Metastatic Liver Carcinoma in the Adrenal Gland (tissue), 2 donors: ENCODE measurements around a stretch of chr2.

GRCh38 chr2:62466929-62467552 is 39.0 kb downstream of the TMEM17 start:
- PRO-cap, 2 experiments, result no peak in any of the 2 experiments

GRCh38 chr2:62653840-62654078 is 51.8 kb upstream of the EHBP1 start:
- PRO-cap, 2 experiments, result peak in 1 of 2 experiments; most common minus-strand start chr2:62654002 (in 1)

DNA sequence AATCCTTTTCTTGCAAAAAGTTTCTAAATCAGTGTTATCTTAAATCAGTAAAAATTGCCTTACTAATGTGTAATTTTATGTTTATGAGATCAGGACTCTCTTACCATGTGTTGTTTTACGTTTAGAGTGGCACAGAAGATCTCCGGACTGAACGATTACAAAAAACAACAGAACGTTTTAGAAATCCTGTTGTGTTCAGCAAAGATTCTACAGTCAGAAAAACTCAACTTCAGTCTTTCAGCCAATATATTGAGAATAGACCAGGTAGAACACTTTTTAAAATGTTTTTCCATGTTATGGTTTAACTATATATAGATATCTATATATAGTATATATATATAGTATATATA is 57.2 kb upstream of the OTX1 start:
- PRO-cap, 2 experiments, result no peak in any of the 2 experiments

DNA sequence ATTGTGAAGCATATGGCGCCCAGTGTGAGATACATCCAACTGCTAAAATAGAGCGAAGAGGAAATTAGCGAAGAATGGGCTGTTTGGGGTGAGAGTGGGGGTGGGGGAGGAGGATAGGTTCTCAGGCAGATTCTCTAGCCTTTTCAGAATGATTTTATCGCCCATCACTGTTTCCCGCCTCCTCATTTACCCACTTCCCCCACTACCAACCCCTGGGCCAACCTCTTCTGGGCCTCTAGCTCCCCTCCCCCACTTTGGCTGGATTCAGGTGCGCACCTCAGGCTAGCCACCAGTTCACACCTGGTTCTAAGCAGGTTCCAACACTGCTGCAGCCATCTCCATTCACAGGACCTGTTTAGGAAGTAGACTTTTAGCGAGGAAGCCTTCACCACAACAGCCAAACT is 6.1 kb upstream of the OTX1 start:
- PRO-cap, 2 experiments, result no peak in any of the 2 experiments

DNA sequence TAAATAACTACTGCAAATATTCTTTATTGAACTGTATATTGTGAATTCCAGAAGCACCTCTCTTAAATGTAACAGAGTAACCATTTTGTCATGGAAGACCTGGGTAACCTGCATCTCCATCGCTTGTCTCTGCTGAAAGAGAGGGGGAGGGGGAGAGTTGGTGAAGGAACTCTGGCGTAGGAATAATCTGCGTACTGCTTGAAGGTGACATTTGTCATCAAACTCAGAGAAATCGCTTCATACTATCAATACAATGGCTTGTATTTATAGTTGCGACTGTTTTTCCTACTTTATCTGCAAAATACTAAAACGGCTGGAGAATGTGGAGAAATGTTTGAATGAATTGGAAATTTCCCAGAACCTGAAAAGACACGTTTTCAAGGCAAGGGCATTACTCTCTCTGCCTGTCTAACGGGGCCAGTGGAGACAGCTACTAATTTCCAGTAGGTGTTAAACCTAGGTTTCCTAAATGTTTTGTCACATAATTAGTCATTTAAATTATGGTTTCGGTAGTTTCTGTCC is 940 bp downstream of the MDH1 start:
- PRO-cap, 2 experiments, result no peak in any of the 2 experiments

GRCh38 chr2:63676065-63676538 is 87.3 kb downstream of the MDH1 start:
- PRO-cap, 2 experiments, result no peak in any of the 2 experiments

DNA sequence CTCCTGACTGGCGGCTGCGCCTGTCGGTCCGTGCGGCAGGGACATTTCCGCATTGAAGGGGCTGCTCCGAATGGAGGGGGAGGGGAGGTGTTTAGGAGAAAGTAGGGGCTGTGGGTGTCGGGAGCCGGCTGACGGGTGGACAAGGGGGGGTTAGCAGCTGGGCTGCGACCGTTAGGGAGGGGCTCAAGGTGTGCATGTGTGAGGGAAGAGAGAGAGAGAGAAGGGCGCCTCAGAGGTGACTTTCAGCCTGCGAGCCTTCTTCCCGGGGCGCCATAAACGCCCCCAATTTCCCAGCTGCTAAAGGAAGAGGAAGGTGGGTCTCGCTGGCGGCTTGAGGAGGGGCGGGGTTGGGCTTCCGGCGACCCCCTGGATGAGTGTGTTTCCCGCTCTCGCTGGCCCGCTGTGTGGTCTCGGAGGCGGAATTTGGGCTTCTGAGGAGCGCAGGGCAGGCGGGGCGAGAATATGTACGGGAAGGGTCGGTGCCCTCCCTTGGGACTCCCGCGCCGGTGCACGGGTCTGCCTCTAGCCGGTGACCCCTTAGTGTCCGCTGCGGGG is 699 bp upstream of the UGP2 start:
- PRO-cap, 2 experiments, result peak in 2 of 2 experiments; most common plus-strand start position 74 of the sequence (in 2)

DNA sequence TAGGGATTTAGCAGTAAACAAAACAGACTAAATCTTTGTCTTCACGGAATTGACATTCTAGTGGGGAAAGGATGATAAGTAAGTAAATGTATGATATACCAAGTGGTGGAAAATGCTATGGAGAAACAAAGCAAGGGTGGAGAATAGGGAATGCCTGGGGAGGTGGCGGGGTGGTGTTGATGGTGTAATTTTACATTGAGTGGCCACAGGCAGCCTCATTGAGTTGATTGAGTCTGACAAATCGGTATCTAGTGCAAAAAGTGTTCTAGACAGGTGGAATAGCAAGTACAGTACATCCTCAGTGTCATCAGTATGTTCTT is 46.3 kb downstream of the UGP2 start:
- PRO-cap, 2 experiments, result no peak in any of the 2 experiments

- PRO-cap, 2 experiments, result peak in 1 of 2 experiments; most common minus-strand start chr2:64019837 (in 1)
These were observed 497 bp upstream of the VPS54 start for GRCh38 chr2:64019628-64020222.

GRCh38 chr2:64203473-64203833 is 59.2 kb upstream of the PELI1 start:
- PRO-cap, 2 experiments, result no peak in any of the 2 experiments

DNA sequence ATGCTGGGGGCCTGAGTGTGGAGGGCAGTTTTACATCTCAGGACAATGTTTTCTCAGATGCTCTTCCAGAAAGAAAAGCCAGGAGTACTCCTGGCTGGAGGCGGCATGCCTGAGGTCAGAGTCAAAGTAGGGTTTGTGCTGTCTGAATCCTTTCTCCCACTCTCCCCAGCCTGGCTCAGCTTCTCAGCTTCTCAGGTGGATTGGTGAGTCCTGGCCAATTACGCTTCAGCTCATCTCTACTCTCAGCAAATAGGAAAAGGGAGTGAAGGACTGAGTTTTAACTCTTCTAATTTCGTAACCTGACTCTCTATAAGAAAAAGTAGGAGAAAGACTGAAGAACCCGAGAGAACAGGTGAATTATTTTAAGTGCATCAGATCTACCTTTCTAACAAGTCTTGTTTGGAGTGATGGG is 107.4 kb upstream of the PELI1 start:
- PRO-cap, 2 experiments, result no peak in any of the 2 experiments

GRCh38 chr2:64329746-64330469 is 124.1 kb upstream of the LGALSL start:
- PRO-cap, 2 experiments, result no peak in any of the 2 experiments

GRCh38 chr2:64381930-64382340 is 72.0 kb upstream of the LGALSL start:
- PRO-cap, 2 experiments, result no peak in any of the 2 experiments

- PRO-cap, 2 experiments, result no peak in any of the 2 experiments
These were observed 399 bp upstream of the LGALSL start for GRCh38 chr2:64453697-64453829.

DNA sequence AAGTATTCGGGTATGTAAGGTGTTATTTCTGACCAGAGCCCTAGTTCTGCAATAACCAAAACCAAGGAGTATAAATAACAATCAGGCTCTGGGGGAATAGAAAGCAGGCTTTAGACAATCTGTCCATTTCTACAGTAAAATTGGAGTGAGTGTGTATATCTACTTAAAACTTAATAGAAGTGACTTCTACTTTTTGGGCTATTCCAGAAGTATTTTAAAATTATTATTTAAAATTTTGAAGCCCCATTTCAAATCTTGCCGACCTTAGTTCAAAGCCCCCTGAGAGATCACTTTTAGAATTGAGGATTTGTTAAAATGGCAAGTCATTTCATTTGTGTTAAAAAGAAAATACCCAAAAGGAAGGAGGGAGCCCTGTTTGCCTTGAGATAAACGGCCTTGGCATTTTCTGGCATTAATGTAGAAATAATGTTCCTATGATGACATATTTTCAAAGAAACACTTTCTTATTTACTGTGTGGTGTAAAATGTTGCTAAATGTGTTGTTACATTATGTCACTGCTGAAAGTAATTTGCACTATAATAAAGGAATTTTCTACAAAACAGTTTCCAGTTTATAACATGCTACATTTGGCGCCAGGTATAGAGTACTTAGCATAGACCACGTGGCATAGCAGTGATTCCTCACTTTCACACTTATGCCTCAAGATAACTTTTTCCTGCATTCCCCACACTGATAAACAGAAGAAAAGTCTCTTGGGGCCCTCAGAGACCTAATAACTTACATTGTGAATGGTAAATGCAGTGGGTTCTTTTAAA is 7.0 kb downstream of the LGALSL start:
- PRO-cap, 2 experiments, result no peak in any of the 2 experiments

- PRO-cap, 2 experiments, result no peak in any of the 2 experiments
These were observed 20.2 kb downstream of the LGALSL start for GRCh38 chr2:64474187-64474476.

GRCh38 chr2:64607857-64608470 is 45.7 kb downstream of the SERTAD2 start:
- PRO-cap, 2 experiments, result no peak in any of the 2 experiments

- PRO-cap, 2 experiments, result no peak in any of the 2 experiments
These were observed 16.5 kb downstream of the SERTAD2 start for GRCh38 chr2:64637029-64637749.

DNA sequence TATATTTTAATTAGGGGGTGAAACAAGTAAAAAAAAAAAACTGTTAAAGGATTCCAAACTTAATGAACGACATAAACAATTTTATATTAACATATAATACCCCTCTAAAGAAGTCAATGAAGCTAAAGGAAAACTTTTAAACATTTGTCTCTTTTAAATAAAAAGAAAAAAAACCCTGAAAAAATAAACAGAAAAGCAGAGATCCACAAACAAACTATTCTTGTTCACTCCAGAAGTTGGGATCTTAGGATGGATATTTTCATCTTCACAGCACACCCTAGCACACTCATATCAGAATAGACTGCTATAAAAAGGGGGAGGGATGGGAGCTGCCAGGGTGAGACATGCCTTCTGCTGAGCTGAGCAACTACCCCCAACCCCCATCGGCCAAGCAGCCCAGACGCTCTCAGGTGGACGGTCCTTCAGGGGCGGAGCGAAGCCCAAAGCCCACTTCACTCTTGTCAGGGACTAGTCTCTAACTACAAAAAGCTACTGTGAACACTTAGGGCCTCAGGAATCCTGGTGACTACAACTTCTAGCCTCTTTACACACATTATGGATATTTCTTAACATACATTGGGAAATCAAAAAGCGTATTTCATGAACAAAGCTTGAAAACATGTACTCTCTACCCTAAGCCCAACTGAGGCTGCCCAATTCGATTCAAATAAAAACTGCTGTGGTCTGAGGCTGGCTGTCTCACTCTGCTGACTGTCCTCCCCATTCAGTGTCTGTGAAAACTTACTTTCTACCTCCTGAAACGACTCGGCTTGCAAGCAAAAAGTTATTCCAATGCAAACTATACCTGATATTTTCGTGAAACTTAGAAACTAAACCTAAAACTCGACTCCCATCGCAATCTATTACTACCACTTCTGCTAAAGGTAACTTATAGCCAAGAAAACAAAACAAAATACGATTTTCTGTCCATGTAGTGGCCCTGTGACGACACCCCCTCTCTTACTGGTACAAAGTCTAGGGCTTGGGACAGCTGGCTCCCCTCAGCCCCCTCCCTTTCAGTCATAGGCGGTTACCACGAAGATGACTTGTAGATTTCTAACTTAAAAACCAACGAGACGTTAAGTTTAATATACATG is 1.4 kb downstream of the SERTAD2 start:
- PRO-cap, 2 experiments, result peak in 2 of 2 experiments; most common plus-strand start position 399 of the sequence (in 2); most common minus-strand start position 733 of the sequence (in 2)

GRCh38 chr2:64654124-64654998 is 648 bp upstream of the SERTAD2 start:
- PRO-cap, 2 experiments, result peak in 2 of 2 experiments; most common plus-strand start chr2:64654300 (in 1); most common minus-strand start chr2:64654764 (in 2)